Ishikawa (cell line): ENCODE measurements around a stretch of chr2.

GRCh38 chr2:238288743-238289864 lies 694 bp upstream of the PER2 start:
- RRBS: 2% methylated on average over 32 of the region's 98 CpGs

DNA sequence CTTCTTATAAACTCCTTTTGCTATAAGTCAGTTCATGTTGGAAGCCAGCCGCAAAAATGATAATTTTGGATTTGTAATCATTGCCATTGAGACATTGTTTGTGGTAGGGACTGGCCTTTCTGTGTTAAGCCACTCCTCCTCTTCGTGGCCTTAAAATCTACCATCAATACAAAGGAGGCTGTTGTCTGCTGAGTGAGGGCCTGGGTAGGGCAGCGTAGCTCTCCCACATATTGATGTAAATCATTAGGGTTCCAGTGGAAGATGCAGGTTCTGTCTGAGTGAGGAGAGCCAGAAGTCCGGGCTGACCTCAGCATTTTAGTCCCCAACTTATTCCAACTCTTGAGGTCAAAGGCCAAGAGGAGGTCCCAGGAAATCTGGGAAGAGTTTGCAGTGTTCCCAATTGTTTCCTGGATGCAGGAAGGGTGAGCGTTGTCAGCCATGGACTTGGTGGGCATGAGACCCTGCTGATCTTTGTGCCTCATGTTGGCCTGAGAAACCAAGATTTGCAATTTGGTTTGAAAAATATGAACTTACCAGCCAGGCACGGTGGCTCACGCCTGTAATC lies 12.2 kb upstream of the PER2 start:
- RRBS: no CpG with 5 or more reads among the region's 7 CpGs

- RRBS: no CpG with 5 or more reads among the region's 7 CpGs
Observed at GRCh38 chr2:238349029-238349468, 28.7 kb downstream of the TRAF3IP1 start.

- RRBS: no CpG with 5 or more reads among the region's 5 CpGs
Observed at GRCh38 chr2:238357326-238358125, 37.2 kb downstream of the TRAF3IP1 start.

DNA sequence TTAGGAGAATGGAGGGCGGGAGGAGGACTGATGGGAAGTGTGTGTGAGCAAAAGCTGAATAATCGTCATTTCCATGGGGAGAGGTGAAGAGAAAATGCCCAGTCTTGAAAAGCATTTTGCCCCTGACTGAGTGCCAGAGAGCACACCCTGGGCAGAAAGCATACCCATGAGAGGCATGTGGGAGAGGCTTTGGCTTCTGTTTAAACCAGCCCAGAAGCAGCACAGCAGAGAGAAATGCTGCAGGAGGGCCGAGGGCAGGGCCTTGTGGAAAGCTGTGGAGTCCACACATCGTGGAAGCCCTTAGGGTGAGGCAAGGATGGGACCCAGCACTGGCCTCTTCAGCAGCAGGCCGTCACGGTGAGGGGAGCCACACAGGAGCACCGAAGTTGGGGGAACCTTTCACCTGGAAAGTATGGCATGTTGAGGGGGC lies 27.7 kb downstream of the ASB1 start:
- RRBS: no CpG with 5 or more reads among the region's 7 CpGs

- RRBS: 28% methylated on average over 2 of the region's 18 CpGs
Observed at GRCh38 chr2:238699849-238700514, 147.9 kb upstream of the TWIST2 start.

GRCh38 chr2:238728012-238728461 lies 119.8 kb upstream of the TWIST2 start:
- RRBS: no CpG with 5 or more reads among the region's 5 CpGs

- RRBS: no CpG with 5 or more reads among the region's 18 CpGs
Observed at GRCh38 chr2:238786744-238787167, 61.1 kb upstream of the TWIST2 start.

- RRBS: 52% methylated on average over 5 of the region's 11 CpGs
Observed at GRCh38 chr2:238791403-238791714, 56.5 kb upstream of the TWIST2 start.

DNA sequence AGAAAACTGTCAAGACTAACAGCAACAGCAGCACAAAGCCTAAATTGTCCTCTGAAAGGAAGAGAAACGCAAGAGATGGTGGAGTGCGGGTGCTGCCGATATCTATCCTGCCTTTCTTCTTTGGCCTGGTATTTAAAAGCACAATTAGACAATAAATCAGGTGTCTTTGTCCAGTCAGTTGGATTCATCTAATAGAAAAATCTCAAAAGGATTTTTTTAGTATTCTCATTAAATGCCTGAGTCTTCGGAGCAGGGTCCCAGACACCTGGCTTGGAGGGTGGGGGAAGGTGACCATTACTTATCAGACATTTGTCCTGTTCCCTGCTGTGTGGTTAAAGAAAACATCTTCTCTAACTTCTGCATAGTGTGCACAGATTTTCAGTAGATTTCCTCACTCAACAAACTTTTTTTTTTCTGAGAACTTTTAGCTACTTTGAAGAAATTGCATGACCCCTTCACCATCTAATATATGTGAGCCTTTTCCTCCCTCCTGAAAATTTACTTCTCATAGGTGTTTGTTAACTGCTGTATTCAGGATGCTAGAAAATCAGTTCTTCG lies 3.4 kb downstream of the TWIST2 start:
- RRBS: no CpG with 5 or more reads among the region's 5 CpGs

GRCh38 chr2:238863967-238864751 lies 16.3 kb downstream of the TWIST2 start:
- RRBS: 9% methylated on average over 2 of the region's 28 CpGs

DNA sequence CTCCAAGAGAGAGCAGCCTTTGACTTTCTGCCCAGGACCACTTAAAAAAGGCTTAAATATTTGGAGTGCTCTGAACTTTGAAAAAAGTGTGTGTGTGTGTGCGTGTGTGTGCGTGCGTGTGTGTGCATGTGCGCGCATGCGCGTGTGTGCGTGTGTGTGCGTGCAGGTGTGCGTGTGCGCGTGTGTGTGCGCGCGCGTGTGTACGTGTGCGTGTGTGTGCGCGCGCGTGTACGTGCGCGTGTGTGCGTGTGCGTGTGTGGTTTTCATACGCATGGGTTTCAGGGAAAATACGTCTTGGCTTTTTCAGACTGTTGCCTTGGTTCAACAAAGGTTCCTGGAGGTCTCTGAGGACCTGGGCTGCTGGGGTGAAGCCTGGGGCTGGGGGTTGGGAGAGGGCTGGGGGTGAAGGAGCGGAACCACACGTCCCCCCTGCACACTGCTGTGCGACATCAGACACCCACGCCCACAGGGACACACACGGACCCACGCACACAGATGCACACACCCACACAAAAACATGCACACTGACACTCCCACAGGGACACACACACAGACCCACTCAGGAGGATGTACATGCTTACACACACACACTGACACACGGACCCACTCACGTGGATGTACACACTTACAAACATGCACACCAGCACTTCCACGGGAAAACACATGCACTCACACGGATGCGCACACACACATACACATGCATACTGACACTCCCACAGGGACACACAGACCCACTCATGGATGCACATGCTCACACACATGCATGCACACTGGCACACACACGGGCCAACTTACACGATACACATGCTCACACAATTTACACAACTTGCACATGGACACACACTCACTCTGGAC lies 58.1 kb downstream of the TWIST2 start:
- RRBS: no CpG with 5 or more reads among the region's 42 CpGs

- RRBS: no CpG with 5 or more reads among the region's 4 CpGs
Observed at GRCh38 chr2:239047043-239047397, 199.1 kb downstream of the TWIST2 start.

- RRBS: no CpG with 5 or more reads among the region's 20 CpGs
Observed at GRCh38 chr2:239116317-239116969, 268.6 kb downstream of the TWIST2 start.

DNA sequence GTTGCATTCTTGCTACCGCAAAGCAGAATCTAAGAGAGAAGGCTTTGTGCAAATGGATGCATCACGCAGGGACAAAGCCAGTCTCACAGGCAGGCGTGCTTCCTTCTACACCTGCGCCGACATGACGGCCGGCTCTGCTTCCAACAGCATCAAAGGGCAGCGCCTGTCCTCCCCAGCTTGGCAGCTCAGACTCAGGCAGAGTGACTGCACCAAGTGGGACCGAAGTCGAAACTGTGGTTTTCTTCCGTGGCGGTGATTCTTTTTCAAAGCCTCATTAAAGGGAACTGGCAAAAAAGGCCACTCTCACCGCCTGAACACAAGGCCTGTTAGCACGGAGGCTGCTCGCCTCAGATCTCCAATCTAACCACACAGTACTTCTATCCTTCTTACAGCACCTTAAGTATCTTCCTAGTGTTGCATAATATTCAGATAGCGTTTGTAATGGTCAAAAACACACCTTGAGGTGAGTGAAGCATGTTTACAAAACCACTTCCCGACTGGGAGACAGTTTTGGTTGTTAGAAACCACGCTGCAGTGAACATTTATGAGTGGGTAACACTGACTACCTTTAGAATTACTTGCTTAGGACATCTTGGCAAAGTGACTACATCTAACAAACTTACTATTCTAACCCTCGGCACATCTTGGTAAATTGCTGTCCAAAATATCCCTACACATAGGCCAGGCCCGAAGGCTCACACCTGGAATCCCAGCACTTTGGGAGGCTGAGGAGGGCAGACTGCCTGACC lies 236.4 kb downstream of the HDAC4 start:
- RRBS: no CpG with 5 or more reads among the region's 20 CpGs

- RRBS: no CpG with 5 or more reads among the region's 8 CpGs
Observed at GRCh38 chr2:239236764-239237113, 164.1 kb downstream of the HDAC4 start.

- RRBS: no CpG with 5 or more reads among the region's 11 CpGs
Observed at GRCh38 chr2:239265067-239265892, 135.5 kb downstream of the HDAC4 start.

GRCh38 chr2:239288881-239290056 lies 111.6 kb downstream of the HDAC4 start:
- RRBS: no CpG with 5 or more reads among the region's 14 CpGs

- RRBS: 93% methylated on average over 3 of the region's 16 CpGs
Observed at GRCh38 chr2:239307851-239308460, 92.9 kb downstream of the HDAC4 start.

GRCh38 chr2:239316949-239317829 lies 83.6 kb downstream of the HDAC4 start:
- RRBS: 93% methylated on average over 2 of the region's 21 CpGs